ENCODE measurements around the genes WNT11 and NDUFC2.

GRCh38 chr11:76140998-76141400, 65.3 kb downstream of the WNT11 start:
- PRO-cap, result no peak
- RAMPAGE, long total RNA, 2 experiments, result no peak in any of the 2 experiments

- PRO-cap, result no peak
- RAMPAGE, long total RNA, 2 experiments, result no peak in any of the 2 experiments
Measured at GRCh38 chr11:76148209-76148732, 58.0 kb downstream of the WNT11 start.

- PRO-cap, result no peak
- RAMPAGE, long total RNA, 2 experiments, result no peak in any of the 2 experiments
Measured at GRCh38 chr11:76185365-76185807, 20.9 kb downstream of the WNT11 start.

DNA sequence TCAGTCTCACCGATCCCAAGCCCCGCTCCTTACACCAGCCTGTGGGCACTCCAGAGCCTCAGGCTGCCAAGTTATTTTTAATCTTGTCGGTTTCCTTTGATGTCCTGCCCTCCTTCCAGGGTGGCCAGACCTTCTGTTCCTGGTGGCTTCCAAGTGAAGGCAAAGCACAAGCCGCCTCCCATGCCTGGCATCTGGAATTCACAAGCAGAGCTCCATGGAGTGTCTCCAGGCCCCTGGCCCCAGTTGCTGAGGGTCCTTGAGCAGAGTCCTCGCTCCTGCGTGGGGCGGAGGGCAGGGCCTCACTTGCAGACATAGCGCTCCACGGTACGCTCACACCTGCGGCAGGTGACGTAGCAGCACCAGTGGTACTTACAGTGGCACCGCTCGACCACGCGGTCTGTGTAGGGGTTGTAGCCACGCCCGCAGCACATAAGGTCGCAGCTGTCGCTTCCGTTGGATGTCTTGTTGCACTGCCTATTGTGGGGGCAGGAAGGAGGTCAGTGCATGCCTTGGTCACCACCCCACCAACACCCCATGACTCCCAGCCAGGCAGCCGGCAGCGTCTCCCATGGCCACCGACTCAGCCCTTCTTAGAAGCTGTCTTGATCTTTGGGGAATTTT, 19.4 kb downstream of the WNT11 start:
- PRO-cap, result no peak
- RAMPAGE, long total RNA, 2 experiments, result no peak in any of the 2 experiments

DNA sequence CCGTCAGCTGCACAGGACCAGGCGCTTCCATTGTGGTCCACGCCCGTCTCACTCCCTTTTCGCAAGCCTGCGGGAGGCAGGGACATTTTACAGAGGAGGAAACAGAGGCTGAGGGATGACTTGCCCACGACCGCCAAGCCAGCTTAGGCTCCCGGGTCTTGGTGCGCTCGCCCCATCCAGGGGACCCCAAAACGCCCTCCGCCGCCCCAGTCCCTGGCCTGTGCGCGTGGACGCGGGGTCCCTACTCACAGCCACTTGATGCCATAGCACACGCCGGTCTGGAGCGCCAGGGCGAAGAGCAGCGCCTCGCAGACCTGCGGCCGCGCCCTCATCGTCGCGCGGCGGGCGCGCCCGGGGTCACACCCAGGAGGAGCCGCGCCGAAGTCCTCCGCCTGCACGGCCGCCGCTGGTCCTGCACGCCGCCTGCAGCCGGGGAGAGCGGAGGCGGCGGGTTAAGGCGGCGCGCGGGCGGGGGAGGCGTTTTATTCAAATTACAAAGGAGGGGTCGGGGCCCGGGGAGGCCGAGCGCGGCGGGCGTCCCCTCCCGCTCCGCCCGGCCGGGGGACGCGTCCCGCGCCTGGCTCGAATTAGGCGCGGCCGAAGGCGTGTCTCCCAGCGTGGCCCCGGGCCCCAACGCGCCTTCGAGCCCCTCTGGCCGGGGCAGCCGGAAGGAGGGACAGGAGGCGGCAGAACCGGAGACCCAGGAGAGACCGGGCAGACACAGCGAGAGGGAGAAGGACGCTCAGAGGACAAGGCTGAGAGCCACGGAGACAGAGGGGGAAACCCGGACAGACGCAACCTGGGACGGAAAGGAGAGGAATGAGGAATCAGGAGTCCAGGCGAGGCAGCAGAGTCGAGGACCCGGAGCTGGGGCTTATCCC, at the start of gene WNT11:
Gene WNT11 (minus strand): TSS at position 427 of the 881 bp plus-strand sequence.
- PRO-cap, result bidirectional peak, plus-strand start at position 508 of the sequence, minus-strand start at position 414 of the sequence
- RAMPAGE, long total RNA, 2 experiments, result no peak in any of the 2 experiments

DNA sequence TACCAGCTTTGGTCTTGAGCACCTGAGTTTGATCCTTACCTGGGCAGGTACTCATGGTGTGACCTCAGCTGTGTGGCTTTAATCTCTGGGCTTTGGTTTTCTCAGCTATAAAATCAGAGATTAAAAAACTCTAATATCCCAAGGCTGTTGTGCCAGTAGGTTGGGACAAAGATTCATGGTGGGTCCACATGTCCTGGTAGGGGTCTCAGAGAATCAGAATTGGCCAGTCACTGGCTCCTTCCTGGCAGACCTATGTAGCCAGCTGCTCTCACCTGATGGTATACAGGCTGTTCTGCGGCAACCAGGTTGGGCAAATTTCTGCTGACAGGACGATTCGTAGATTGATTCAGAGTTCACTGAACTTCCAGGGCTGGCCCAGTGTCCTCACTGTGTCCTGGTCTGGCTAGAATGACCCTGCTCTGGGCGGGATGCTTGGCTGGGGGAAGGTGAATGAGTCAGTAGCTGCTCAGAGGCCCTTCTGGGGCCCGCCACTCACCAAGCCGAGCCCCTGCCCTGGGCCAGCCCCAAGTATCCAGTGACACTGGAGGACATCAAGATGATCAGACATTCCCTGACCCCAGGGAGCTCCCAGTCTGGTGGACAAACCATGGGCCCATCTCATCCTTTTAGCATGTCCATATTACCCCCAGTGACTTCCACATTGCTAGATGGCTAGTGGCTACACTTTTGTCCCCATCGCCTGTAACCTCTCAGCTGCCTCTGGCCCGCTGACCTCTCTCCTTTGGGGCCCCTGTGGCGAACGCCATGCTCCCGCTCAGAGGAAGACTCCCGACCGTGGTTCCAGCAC, 62.9 kb upstream of the WNT11 start:
- PRO-cap, result no peak
- RAMPAGE, long total RNA, 2 experiments, result no peak in any of the 2 experiments

- PRO-cap, result no peak
- RAMPAGE, long total RNA, 2 experiments, result no peak in any of the 2 experiments
Measured at GRCh38 chr11:76578358-76579336, 91.9 kb downstream of the LRRC32 start.

GRCh38 chr11:76615917-76616360, 54.6 kb downstream of the LRRC32 start:
- PRO-cap, result bidirectional peak, plus-strand start at chr11:76616169, minus-strand start at chr11:76616000
- RAMPAGE, long total RNA, 2 experiments, result no peak in any of the 2 experiments

- PRO-cap, result no peak
- RAMPAGE, long total RNA, 2 experiments, result no peak in any of the 2 experiments
Measured at GRCh38 chr11:76631781-76632359, 38.7 kb downstream of the LRRC32 start.

GRCh38 chr11:76656787-76657099, 13.8 kb downstream of the LRRC32 start:
- PRO-cap, result no peak
- RAMPAGE, long total RNA, 2 experiments, result no peak in any of the 2 experiments

- PRO-cap, result unidirectional peak, minus-strand start at chr11:76788433; unidirectional peak, minus-strand start at chr11:76788462
- RAMPAGE, long total RNA, 2 experiments, result no peak in any of the 2 experiments
Measured at GRCh38 chr11:76788231-76789248, 5.4 kb downstream of the TSKU start.

- PRO-cap, result no peak
- RAMPAGE, long total RNA, 2 experiments, result no peak in any of the 2 experiments
Measured at GRCh38 chr11:76797707-76798538, 14.8 kb downstream of the TSKU start.

DNA sequence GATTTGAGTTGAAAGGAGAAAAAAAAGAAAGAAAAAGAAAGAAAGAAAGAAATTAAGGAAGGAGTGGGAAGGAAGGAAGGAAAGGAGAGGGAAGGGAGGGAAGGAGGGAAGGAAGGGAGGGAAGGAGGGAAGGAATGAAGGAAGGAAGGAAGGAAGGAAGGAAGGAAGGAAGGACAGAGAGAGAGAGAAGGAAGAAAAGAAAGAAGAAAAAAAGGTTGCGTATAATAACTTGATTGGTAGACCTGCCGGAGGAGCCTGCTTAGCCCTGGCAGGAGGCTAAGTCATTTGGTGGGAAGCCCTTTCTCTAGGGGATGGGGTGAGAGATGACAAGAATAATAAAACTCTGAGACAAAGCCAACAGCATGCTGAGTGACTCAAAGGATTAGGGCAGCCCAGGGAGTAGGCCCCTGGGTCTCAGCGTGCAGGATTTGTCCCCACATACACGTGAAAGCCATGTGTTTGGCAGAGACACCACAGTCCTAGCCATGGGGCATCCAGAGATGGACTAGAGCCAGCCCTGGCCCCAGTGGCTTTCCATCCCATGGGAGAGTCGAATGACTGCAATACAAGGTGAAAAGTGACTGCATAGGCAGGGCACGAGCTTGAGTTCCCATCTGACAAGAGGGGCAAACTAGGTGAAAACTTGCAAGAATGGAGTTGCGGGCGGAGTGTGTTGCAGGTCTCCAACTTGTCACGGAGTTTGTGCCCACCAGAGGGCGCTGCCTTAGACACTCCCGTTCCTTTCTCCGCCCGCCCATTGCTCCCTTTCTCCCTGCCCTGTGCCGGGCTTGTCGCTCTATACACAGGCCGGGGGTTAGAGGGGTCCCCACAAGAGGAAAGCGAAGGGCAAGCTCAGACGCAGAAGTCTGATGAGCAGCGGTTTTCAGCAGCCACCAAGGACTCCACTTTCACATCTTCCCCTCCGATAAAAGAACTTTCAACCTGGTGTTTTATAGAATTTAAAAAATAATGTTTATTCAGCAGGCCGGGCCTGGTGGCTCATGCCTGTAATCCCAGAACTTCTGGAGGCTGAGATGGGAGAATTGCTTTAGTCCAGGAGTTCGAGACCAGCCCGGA, 24.1 kb downstream of the TSKU start:
- PRO-cap, result no peak
- RAMPAGE, long total RNA, 2 experiments, result no peak in any of the 2 experiments

DNA sequence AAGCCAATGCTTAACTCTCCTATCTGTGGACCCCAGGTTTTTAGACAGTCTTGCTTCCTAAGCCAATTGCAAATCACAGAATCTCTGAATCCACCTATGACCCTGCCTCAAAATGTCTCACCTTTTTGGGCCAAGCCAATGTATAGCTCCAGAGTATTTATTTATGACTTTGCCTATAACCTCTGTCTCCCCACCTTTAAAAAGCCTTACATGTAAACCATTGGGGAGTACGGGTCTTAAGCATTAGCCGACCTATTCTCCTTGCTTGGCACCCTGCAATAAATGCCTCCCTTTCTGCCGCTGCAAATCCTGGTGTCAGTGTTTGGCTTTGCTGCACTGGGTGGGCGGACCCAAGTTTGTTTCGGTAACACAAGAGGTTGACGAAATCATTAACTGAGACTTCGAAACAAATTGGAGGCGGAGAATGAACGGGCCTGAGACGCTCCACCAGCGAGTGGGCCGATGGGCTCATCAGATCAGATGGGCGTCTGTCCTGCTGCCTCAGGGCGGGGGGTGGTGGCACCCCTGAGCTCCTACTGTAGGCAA, 1.1 kb upstream of the CAPN5 start:
- PRO-cap, result unidirectional peak, plus-strand start at position 420 of the sequence
- RAMPAGE, long total RNA, 2 experiments, result no peak in any of the 2 experiments

DNA sequence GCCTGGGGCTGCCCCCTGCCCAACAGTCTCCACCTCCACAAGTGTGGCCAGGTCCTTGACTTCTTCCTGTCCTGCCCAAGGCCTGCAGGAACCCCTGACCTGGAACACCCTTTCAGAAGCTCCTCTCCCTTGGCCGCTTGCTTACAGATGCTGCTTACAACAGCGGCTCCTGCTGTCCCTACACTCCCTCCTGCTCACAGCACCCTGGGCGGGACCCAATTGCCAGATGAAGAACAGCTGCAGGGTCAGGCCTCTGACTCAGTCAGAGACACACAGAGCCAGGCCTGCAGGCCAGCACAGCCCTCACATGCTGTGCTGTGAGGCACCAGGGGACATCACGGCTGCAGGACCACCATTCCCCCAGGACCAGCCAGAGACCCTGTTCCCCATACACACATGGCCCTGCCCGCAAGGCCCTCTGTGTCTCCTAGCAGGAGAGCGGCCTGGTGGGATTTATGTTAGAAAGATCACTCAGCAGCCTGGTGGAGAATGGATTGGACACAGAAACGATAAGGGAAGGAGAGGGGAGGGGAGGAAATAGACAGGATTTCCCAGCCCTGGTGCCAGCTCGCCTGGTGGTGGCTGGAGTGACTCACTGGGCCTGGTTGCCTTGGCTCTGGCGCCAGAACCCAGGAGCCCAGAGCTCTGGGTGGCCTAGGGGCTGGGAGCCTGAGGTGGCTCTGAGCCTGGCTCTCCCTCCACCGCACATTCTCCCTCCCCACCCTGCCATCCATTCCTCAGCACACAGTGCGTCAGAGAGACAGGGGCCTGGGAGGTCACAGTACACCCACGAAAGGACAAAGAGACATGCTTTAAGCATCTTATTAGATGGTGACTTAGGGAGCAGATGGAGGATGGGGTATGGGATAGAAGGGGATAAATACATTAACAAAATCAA, 6.7 kb downstream of the CAPN5 start:
- PRO-cap, result bidirectional peak, plus-strand start at position 268 of the sequence, minus-strand start at position 137 of the sequence
- RAMPAGE, long total RNA, 2 experiments, result no peak in any of the 2 experiments

DNA sequence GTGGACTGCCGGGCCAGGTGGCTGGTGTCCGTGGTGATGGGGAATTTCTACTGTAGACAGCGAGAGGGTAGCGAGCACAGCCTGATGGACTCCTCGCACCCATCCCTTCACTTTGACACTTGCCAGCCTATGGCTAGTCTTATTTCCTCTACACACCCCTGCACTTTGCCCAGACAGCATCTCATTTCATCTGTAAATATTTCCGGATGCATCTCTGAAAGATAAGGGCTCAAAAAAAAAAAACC, 5.8 kb downstream of the OMP start:
- PRO-cap, result no peak
- RAMPAGE, long total RNA, 2 experiments, result no peak in any of the 2 experiments

DNA sequence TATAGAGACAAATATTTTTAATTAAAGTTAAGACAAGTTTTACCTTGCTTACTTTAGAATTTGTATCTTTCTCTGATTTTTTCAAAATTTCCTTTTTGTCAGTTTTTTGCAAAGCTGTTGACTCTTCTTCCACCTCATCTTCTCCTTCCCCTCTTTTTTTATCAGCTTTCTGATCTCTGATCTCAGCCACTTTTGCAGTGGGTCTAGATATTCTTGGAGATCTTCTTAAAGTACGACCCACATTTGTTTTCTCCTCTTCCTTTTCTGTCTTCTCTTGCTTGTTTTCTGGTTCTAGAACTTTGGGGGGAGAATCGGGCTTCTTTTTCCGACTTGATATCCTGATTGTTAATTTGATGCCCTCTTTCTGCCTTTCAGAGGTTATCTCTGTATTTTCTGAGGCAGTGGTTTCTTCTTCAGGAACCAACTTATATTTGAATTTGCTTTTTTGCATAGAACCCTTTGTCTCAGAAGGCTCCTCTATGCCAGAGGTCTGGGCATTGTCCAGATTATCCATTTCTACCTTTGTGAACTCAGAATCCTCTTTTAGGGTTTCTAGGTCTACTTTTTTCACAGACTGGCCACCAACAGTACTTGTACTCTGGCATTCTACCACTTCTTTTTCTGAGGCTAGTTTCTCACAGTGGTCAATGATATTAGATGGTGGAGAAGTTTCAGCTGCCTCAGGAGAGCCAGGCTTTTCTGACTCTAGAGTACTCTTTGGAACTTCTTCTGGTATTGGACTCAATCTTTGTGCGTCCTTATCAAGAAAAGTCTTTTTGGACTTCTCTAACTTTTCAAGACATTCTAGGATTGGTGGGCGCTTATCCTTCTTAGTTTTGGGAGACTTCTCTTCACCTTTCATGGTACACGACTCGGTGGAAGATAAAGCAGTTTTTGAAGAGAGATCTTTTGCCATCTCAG, 63.3 kb upstream of the CLNS1A start:
- PRO-cap, result no peak
- RAMPAGE, long total RNA, 2 experiments, result no peak in any of the 2 experiments

GRCh38 chr11:77734799-77735461, 85.6 kb downstream of the RSF1 start:
- PRO-cap, result no peak
- RAMPAGE, long total RNA, 2 experiments, result no peak in any of the 2 experiments

- PRO-cap, result unidirectional peak, plus-strand start at chr11:78022570
- RAMPAGE, long total RNA, 2 experiments, result no peak in any of the 2 experiments
Measured at GRCh38 chr11:78022303-78022985, 632 bp downstream of the KCTD14 start.

DNA sequence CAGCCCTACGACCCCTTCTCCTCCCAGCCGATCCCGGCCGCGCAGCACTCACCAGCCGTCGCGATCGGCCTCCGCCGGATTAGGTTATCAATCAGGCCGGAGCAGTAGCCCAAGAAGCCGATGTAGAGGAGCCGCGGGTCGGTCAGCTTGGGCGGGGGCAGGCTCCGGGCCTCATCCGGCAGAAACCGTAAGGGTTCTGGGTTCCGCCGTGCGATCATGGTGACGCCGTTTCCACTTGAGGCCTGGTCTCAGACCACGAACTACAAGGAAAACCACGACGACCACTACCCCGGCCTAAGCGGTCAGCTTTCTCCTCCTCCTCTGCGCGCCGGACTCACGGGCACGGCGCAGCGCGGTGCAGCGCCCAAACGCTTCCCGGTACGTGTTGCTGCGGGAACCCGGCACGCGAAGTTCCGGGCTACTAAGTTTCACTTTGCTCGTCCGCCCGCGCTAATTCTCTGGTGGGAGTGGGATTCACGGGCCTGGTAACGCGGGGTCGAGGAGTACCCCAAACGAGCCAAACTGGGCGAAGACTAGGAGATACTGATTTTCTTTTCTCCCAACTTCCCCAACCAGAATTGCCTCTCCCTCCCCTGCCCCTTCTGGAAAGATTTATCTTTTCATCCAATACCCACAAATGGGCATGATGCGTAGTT, at the start of gene NDUFC2:
Gene NDUFC2 (minus strand): TSS at position 336 of the 656 bp plus-strand sequence.
- PRO-cap, result bidirectional peak, plus-strand start at position 424 of the sequence, minus-strand start at position 335 of the sequence
- RAMPAGE, long total RNA, 2 experiments, result start-site peak on the minus strand in 2 of 2 experiments, centred at positions 328 to 330 of the sequence, 160 to 2,562 reads per replicate

All from lower leg skin (tissue), 2 donors.